SJSA1 (cell line): ENCODE measurements around the genes BCKDK and TP53TG3B.

DNA sequence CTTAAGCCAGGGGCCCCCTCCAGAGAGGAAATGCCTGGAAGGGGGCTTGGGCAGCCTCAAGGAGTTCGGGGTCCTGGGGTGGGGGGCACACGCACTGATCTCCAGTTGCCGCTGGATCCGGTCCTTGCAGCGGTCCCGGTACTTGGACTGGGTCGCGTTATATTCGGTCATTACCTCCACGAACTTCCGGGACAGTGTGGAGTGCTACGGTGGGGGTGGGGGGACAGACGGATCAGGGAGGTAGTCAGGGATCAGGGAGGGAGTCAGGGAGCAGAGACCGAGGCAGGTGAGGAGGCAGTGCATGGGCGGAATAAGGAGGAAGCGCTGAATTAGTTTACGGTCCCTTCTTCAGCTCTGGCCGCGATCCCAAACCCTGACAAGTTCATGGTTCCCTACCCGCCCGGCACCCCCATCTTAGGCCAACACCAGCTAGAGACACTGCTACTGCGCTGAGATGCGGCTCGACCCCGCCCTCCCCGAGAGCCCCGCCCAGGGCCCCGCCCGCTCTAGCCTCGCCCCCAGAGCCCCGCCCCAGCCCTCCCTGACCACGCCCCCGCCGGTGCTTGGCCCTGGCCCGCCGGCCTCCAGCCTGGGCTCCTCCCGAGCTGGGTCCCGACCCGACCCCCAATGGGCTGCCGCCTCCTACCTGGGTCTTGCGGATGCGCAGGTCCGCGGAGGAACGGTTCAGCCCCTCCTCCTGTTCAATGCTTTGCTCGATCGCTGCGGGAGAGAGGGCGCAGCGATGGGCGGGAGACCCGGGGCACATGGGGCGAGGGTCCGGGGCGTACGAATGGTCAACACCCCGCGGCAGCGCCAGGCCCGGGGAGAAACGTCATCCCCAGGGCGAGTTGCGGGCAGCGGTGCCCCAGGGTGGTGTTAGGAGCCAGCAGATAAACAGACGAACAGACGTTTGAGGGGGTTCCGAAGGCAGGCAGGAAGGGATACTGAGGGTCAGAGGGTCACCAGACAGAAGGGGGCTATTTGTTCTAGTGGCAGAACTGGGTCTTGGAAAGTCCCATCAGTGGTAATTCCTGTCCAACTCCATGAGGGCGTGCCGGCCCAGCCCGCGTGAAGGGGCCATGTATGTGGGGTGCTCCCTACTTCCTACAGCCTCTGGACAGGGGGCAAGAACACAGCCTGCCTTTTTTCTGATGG is 12.2 kb downstream of the HSD3B7 start:
- RAMPAGE, long total RNA = no peak

GRCh38 chr16:31078133-31078974 is 4.1 kb downstream of the ZNF646 start:
- RAMPAGE, long total RNA = no peak

- RAMPAGE, long total RNA = start-site peak on the plus strand at chr16:31108406-31108458, 172 and 18 reads in 2 replicates
These were observed at the start of gene BCKDK for GRCh38 chr16:31108113-31108918. BCKDK (plus strand) TSS chr16:31108386.

DNA sequence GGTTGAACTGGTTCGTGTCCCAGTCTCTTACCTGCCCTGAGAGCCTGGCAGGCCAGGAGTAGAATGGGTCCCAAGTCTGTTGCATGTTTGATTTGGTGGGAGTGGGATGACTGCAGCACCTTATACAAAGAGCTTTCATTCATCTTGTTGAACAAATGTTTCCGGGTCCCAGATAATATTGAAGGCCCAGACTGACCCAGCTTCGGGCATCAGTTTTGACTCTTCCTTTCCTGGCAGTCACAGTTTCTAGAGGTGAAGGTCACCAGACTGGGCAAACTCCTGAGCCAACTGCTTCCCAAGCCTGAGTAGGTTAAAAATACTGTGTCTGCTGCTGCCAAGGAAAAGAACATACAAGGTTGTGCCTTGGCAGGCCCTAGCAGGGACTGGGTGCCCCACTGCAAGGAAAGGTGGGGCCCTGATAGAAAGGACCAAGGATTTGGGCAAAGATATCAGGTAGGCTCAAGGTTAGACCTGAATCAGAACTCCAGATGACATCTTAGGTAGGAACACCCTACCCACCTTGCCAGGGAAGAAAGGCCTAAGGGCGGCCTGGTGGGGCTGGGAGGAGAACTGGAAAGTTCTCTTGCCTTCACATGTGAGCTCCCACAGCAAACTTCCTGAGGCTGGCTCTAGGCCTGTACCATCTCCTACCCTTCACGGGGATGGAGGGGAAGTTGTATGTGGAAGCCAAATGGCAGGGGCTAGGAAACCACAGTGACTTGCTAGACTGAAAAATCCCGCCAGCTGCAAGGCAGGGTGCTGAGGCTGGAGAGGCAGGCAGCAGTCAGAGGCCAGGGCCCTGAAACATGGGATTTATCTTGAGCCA is 4.6 kb upstream of the KAT8 start:
- RAMPAGE, long total RNA = no peak

- RAMPAGE, long total RNA = no peak
These were observed 1.5 kb downstream of the PRSS8 start for GRCh38 chr16:31133849-31134574.

- RAMPAGE, long total RNA = no peak
These were observed 457 bp upstream of the FUS start for GRCh38 chr16:31179390-31179973.

GRCh38 chr16:31362016-31362604 is 7.1 kb downstream of the ITGAX start:
- RAMPAGE, long total RNA = no peak

DNA sequence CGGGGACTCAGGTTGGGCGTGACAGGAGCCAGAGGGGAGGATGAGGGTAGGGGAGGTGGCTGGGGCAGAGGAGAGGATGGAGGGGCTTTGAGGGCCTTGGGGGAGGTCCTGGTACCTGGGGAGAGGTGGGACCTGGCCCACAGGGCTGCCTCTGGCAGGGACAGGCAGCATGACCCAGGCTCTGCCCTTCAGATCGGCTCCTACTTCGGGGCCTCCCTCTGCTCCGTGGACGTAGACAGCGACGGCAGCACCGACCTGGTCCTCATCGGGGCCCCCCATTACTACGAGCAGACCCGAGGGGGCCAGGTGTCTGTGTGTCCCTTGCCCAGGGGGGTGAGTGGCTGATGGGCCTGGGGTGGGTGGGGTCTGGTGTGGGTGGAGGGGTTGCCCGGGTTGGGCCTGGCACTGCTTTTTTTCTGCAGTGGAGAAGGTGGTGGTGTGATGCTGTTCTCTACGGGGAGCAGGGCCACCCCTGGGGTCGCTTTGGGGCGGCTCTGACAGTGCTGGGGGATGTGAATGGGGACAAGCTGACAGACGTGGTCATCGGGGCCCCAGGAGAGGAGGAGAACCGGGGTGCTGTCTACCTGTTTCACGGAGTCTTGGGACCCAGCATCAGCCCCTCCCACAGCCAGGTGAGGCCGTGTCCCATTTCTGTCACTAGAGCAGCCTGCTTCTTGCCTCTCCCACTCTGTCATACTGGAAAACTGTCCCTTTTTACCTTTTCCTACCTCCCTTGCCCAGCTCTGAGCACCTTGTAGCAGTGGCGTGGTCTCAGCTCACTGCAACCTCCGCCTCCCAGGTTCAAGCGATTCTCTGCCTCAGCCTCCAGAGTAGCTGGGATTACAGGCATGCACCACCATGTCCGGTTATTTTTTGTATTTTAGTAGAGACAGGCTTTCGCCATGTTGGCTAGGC is 8.0 kb downstream of the ITGAX start:
- RAMPAGE, long total RNA = no peak

- RAMPAGE, long total RNA = no peak
These were observed 550 bp downstream of the COX6A2 start for GRCh38 chr16:31427430-31428189.

- RAMPAGE, long total RNA = no peak
These were observed 754 bp downstream of the ZNF843 start for GRCh38 chr16:31441800-31442269.

DNA sequence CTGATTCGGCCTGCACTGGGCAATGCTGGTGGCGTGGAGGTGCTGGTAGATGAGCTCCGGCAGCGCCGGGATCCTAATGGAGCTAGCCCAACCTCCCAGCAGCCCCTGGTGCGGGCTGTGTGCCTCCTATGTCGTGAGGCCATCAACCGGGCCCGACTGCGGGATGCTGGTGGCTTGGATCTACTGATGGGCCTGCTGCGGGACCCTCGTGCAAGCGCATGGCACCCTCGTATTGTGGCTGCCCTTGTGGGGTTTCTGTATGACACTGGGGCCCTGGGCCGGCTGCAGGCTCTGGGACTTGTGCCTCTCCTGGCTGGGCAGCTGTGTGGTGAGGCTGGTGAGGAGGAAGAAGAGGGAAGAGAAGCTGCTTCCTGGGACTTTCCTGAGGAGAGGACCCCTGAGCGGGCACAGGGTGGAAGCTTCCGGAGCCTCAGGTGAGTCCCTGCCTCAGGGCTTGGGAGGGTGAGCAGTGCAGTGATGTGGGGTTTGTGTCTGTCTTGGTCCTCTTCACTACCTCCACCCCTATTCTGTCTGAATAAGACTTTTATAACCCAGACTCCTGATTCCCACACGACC is 3.3 kb downstream of the ARMC5 start:
- RAMPAGE, long total RNA = no peak

DNA sequence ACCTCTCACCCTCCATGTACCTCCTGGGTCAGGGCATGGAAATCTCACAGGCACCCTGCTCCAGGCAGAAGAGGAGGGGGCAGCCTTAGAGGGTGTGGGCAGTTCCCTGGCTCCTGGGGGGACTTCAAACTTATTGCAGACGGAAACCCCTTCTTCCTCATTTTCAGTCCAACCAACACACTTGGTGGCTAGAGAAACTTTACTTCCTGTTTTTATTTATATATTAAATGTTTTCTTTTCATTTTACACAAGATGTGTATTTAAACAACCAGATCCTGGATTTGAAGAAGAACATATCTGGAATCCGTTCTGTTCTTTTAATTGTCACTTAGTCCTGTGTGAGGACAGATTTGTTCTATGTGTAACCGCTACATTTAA is 3.6 kb upstream of the ZNF267 start:
- RAMPAGE, long total RNA = no peak

DNA sequence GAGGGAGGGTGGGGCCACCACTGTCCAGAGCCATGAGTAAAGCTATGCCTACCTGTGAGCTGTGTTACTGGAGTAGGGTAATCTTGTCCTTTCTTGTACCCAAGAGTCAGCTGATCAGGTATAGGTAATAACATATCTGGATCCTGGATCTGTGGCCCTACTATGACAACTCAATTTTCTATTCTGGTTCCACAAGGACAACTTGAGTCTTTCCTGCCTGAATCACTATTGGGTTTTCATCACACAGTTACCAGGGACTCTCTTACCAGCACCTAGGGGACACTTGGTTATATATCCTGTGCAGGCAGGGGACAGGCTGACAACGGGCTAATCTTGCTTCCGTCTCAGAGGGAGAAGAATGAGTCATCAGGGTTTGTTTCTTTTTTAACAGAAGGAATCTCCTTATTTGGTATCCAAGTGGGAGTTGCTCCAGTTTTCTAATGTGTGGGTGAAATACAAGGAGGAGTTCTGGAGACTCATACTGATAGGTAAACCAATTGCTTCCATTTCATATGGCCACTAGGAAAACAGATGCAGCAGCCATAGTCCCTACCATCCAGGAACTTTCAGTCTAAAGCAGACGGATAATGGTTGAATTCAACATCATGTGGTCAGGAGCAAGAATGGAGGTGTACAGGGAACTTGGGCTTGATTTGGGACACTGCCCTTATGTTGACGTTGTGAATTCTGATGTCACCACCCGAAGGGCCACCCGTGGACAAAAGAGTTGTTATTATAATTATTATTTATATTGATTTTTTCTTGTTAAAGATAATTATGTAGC is 6.9 kb downstream of the ZNF267 start:
- RAMPAGE, long total RNA = no peak

DNA sequence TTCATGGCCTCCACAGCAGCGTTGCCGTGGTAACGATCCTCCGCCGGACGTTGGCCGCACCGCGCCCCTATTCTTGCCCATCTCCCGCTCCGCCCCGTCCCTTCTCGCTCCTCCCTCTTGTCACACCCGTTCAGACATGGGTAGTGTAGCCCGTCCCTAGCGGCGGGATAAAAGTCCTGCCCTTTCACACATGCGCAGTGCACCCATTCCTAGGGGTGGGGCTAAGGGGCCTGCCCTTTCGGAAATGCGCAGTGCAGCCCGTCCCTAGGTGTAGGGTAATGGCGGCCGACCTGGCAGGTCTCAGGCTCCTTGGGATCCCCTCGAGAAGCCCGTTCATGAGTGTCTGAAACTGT is 849 bp downstream of the TP53TG3D start:
- RAMPAGE, long total RNA = no peak

DNA sequence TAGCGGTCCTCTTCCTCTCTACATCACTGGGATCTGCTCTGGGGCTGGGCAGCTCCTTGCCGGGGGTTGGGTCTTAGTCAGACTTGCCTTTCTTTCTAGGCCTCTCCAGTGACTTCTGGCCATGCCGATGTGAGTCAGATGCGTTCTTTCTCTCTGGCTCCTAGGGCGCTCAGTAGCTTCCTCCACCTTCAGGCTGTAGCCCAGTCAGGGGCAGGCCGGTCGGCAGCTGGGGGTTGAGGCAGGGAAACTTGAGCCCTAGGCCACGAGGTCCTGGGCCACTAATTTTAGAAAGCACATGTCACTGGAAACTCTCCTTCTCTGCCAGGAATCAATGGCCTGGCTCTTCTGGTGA is 192.3 kb upstream of the TP53TG3 start:
- RAMPAGE, long total RNA = no peak

- RAMPAGE, long total RNA = no peak
These were observed at the start of gene TP53TG3B for GRCh38 chr16:33360601-33361079. TP53TG3B (plus strand) TSS chr16:33360841.

GRCh38 chr16:33991538-33992079 is 532.2 kb downstream of the TP53TG3F start:
- RAMPAGE, long total RNA = no peak

- RAMPAGE, long total RNA = no peak
These were observed 1709.8 kb downstream of the TP53TG3F start for GRCh38 chr16:35169203-35169640.

DNA sequence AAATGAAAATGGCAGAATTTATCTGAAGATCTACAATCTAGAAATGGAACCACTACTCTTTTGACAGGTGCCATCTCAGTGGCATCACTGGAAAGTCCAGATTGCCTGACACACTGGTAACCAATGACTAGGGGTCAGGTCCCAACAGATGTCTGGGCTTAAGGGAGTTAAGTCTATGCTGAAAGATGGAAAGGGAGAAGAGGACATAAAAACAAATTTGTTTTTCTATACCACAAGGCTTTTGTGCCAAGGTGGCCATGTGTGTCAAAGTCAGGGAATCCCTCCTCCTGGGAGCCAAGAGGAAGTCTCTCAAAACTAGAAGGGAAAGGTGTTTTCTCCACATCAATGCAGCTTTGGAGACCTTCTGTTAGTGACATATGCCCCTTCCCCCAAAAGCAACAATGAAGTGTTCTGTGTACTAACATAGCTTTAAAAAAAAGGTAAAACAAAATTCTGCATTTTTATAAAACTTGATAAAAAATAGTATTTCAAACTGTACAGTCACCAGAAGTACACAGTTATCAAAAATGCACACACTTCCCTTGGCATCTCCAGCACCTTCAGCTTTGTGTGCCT is 2343.0 kb downstream of the TP53TG3F start:
- RAMPAGE, long total RNA = no peak

DNA sequence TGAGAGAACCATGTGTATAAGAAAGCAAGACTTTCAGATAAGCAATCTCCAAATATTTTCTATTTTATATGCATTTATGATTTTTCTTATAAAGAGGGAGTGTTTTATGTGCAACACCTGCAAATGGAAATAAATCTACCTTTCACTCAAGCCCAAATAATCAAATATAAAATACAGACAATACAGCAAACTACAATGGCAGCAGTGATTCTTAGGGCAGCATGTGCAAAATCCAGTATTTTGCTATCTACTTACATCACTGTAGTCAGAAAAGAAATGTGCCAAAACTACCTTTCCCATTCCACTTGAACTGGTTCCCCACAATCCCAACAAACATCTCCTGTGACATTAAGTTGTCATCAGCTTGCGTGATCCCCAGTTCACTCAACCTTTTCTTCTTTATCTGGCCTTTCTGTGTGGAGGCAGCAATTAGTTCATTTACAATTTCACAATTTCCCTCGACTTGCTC is 39.7 kb downstream of the SHCBP1 start:
- RAMPAGE, long total RNA = no peak